Epidermal melanocyte (primary cell): Measurements from ENCODE around the genes ALMS1, C2orf78, ACTG2 and DCTN1.

GRCh38 chr2:71746777-71747518 is 280.4 kb downstream of the DYSF start:
- RRBS = 33% methylated on average over 4 of the region's 13 CpGs

- RRBS = no CpG with 5 or more reads among the region's 1 CpG
Measured at GRCh38 chr2:72759778-72760252, 66.0 kb downstream of the EXOC6B start.

GRCh38 chr2:72862157-72863255 is 24.7 kb upstream of the SPR start:
- RRBS = 4% methylated on average over 10 of the region's 44 CpGs

DNA sequence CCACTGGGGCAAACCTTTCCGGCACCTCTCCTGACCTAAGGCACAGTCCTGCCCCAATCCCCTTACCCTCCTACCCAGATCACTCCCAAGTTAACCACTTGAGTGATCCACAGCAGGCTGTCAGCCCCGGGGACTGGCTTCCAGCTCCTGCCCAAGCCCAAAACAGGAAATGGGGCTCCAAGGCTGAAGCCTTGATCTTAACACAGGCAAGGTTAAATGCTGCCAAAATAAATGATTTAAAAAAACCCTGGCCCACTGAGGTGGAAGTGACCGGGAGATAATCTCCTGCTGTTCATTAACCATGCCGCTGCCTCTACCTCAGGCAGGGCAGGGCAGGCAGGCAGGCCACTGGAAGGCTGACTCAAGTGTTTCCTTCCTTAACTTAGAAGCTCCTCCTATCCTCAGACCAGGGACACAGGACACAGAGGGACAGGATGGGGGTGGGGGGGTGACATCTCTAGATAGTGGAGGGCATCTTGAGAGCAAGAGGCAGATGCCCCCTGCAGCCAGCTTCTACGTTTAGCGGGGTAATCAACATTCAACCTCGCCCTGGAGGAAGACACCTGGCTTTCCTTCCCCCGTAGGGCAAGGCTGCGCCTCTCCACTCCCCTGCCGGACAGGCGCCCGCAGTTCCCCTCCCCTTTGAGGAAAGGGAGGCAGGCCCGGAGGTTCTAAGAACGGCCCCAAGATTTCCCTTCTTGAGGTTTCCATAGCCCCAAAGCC is 1.3 kb downstream of the RAB11FIP5 start:
- RRBS = 19% methylated on average over 5 of the region's 14 CpGs

DNA sequence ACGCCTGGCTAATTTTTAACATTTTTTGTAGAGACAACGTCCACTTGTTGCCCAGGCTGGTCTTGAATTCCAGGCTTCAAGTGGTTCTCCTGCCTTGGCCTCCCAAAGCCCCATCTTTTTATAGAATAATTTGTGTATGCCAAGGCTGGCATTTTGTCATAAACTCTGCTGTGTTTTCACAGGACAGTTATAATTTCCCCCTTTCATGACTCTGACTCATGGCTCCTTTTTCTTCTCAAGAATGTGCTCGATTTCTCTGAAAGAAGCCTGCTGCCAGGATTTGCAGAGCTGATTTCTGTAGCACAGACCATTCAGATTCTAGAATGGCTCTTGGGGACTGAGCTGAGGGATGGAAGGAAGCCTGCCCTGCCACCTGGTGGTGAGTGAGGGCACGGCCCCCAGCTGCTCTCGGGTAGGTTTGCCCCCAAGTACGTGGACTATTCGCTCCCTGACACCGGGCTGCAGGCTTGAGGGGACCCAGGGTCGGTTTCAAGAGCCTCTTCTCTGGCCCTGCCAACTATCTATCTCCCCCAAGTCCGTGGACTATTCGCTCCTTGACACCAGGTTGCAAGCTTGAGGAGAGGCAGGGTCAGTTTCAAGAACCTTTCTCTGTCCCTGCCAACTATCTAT is 1.6 kb upstream of the SMYD5 start:
- RRBS = no CpG with 5 or more reads among the region's 11 CpGs

DNA sequence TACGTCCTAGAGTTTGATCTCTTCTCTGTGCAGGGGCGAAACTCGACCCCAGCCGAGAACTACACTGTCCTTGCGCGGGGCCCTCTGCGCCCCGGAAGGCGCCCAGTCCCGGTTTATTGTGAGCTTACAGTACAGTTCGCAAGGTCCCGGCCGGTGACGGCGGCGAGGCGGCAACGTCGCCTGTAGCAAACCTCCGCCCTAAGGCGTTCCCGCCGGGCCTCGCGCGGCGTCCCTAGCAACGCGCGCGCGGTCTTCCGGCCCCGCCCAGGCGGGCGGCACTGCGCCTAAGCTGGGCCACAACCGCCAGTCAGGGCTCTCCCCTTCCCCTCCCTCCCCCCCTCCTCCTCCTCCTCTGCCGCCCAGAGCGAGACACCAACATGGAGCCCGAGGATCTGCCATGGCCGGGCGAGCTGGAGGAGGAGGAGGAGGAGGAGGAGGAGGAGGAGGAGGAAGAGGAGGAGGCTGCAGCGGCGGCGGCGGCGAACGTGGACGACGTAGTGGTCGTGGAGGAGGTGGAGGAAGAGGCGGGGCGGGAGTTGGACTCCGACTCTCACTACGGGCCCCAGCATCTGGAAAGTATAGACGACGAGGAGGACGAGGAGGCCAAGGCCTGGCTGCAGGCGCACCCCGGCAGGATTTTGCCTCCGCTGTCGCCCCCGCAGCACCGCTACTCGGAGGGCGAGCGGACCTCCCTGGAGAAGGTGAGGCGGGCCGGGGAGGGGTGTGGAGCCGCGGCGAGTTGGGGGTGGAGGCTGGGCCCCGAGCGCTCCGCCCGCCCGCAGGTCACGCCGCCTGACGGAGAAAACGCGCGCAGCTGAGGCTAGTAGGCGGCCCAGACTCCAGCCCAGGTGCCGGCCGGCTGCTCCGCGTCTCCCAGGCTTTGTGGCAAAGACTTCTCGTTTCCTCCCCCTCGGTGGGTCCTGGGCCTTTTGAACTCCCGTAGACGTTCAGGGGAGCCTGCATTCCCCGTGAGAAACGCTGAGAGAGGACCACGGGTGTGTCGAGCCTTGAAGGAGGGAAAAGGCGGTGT is at the start of gene ALMS1:
Gene ALMS1, plus strand, starts transcription at position 345 of the 1,030 bp plus-strand sequence.
- RRBS = 3% methylated on average over 29 of the region's 98 CpGs

GRCh38 chr2:73461536-73462045 is 76.0 kb downstream of the ALMS1 start:
- RRBS = no CpG with 5 or more reads among the region's 12 CpGs

DNA sequence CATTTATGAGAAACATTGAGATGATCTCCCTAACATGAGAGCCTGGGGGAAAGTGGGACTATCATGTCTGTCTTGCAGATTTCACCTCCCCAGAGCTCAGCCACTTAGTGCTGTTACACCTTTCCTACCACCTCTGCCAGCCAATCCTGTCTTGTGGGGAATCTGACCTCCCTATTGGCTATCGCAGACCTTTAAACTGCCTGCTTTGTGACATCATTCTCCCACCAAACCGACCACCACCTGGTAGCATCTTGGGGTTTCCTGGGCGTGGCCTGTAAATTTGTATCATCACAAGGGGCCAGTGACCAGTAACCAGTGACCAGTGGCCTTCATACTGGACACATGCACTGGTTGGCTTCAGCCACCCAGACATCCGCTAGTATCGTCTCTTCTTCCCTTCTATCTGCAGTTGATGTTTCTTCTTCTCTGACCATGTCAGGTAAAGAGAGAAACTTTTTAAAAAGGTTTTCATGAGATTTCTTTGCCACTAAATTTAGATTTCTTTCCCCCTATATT is at the start of gene C2orf78:
Gene C2orf78, plus strand, starts transcription at position 216 of the 516 bp plus-strand sequence.
- RRBS = no CpG with 5 or more reads among the region's 5 CpGs

GRCh38 chr2:73892432-73893394 is at the start of gene ACTG2:
TSS of gene ACTG2 (plus strand) at chr2:73893008.
- RRBS = no CpG with 5 or more reads among the region's 20 CpGs

GRCh38 chr2:73916569-73917019 is 10.1 kb upstream of the DGUOK start:
- RRBS = no CpG with 5 or more reads among the region's 4 CpGs

DNA sequence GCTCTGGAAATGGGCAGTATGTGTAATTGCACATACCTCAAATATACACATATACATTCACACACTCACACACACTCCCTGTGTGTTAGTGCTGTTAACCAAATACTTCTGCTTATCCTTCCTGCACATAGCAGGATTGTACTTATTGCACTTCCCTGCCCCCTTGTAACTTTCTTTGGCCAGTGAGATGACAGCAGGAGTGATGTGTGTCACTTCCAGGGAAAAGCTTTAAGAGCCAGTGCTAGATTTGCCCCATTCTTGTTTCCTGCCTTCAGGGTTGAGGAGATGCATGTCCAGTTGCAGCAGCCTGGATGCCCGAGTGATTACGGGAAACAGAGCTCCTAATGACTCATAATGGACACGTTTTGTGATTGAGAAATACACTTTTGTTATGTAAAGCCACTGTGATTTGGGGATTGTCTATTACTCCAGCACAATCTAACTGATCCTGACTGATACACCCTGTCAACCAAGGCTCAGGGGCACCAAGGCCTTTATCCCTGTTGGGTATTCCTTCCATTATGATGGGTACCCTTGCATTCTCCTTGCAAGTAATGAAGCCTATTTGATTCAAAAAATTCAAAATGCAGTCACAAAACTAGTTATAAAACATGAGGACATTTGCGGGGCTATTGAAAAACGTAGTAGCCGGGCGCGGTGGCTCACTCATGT is 5.0 kb upstream of the TET3 start:
- RRBS = no CpG with 5 or more reads among the region's 8 CpGs

DNA sequence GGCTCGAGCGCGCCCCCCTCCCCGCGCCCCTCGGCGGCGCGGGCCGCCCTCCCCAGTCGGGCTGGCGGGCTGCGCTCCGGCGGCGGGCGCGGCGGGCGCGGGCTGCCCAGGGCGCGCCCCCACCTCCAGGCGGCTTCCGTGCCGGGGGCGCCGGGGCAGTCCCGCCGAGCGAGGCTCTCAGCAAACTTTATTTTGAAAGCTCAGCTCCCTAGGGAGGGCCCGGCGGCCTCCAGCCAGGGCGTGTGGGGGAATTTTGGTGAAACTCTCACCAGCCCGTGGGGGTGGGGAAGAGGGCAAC is 674 bp downstream of the TET3 start:
- RRBS = 2% methylated on average over 27 of the region's 35 CpGs

DNA sequence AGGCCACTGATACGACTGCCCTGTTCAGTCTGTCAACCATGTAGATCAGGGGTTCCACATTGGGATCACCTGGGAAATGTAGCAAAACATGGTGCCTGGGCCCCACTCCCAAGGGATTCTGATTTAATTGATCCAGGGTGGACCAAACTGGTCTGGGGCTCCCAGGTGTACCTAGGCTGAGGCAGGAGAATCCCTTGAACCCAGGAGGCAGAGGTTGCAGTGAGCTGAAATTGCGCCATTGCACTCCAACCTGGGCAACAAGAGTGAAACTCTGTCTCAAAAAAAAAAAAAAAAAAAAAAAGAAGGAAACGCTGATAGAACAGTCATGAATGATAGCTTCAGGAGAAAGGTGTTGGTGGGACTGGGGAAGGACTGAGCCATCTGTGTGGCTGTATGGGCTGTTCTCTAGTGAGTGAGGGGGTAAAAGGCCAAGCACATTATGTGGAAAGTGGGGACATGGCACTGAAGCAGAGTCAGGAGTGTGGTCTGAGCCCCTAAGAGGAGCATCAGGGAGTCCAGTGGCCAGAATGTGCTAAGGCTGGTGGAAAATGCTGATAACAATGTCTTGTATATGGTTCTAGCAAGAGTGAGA is 6.9 kb downstream of the TET3 start:
- RRBS = no CpG with 5 or more reads among the region's 3 CpGs

- RRBS = no CpG with 5 or more reads among the region's 8 CpGs
Measured at GRCh38 chr2:74008806-74009322, 24.2 kb downstream of the TET3 start.

DNA sequence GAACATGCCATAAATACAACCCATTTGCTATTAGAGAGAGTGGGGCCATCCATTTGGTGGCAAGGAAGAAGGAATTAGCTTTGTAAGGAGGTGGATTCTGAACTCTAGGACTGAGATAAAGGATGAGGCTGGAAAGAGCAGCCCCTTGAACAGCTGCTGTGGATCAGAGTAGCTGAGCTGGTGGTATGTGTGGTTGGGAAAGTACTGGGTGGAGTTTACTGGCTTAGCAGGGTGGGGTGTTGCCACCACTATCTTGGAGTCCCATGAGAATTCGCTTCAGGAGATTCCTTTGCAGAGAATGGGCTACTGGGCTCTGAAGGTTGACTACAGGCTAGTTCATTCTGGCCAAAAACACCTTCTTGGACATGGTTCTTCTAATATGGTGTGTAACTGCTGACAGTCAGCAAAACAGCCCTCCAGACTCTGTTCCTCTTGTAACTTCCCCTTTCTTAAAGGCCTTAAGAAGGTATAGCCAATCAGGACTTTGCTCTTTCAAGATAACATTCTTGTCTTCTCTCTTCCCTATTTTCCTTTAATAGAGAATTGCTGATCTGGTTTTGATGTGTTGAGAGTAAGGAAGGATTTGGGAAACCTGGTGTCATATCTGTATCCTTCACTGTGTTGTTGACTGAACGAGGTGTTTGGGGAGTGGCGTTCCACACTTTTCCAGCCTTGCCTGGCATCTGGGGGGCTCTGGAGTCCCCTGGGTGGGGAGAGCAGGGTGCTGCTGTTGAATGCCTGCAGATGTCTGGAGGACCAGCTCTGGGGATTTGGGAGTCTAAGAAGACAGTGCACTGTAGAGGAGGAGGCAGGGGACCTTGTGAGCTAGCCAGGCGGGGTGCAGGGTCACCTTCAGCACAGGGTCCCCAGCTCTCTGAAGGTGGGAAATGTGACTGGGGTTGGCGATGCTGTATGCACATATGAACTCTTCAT is 52.9 kb downstream of the TET3 start:
- RRBS = no CpG with 5 or more reads among the region's 5 CpGs

GRCh38 chr2:74164958-74165554 is 13.6 kb downstream of the MOB1A start:
- RRBS = no CpG with 5 or more reads among the region's 2 CpGs

DNA sequence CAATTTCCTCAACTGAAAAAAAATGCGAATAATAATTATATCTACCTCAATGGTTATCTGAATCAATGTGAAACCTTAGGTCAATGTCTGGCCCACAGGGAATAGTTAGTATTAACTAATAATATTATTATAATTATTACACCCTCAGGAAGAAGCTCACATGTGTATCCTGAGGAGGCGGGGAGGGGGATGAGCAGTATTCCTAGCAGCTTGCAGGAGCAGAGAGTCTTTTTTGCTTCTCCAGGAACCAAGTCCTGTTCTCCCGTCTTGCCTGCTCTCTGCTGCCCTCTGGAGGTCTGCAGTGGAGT is 8.5 kb downstream of the SLC4A5 start:
- RRBS = no CpG with 5 or more reads among the region's 3 CpGs

- RRBS = no CpG with 5 or more reads among the region's 14 CpGs
Measured at GRCh38 chr2:74379572-74380574, at the start of gene DCTN1. TSS of gene DCTN1 (minus strand) at chr2:74380311.

DNA sequence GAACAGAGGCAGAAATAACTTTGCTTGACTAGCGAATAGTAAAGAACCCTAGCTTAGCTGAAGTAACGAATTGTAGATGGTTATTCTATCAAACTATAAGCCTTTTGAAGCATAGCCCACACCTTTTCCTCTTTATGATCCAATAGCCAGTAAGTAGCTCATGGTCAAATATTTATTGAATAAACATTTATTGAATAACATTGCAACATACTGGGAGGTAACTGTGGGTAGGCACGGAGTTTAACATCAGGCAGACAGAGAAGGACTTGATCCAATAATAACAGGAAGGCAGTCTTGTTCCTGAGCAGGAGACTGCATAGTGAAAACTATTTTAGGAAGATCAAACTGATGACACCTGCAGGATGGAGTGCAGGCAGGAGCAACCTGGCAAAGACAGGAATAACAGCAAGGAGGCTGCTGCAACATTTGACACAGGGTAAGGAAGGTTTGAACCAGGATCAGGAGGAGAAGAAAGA is 3.1 kb upstream of the DCTN1 start:
- RRBS = no CpG with 5 or more reads among the region's 3 CpGs

- RRBS = no CpG with 5 or more reads among the region's 11 CpGs
Measured at GRCh38 chr2:74425062-74425716, 3.7 kb downstream of the WDR54 start.